Mesenchymal stem cell of the bone marrow (primary cell): ENCODE measurements around the gene RBMS2.

DNA sequence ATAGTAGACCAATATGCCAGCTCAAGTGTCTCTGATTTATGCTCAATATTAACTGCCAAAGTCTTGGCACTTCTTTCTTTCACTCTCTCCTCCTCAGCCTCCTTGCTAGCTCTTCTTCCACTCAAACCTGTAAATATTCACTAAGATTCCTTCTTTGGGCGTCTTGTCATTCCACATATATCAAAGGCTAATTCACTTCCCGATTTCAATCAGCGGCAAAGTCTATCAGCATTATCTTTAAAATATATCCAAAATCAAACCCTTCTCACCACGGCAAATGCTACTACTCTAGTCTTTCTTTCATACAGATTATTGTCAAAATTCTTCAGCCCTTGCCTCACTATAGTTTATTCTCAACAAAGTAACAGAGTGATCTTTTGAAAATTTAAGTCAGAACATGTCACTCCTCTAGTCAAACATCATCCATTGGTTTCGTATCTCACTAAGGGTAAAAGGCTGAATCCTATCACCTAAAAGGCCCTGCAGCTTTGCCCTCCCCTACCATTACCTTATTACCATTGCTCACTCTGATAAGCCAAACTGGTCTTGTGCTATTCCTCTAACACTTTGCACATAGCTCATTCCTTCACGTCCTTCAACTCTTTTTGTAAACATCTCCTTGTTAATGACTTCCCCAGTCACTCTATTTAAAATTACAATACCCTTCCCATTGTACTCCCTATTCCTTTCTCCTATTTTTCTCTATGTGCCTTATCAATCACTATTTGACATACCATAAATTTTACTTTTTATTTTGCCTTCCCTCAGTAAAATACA lies 5.7 kb downstream of the SARNP start:
- CAGE, long polyA plus RNA = no peak

DNA sequence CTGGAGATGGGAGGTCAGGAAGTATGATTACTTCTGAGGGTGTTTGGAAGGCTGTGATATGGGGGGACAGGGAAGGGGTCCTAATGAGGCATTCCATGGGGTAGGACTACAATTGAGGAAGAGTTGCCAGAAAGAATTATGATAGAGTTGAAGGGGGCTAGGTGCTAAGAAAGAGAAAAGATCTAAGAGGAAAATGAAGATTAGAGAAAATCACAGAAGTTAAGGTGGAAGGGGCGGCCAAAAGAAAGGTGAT lies 7.8 kb downstream of the PMEL start:
- CAGE, long polyA plus RNA = no peak

DNA sequence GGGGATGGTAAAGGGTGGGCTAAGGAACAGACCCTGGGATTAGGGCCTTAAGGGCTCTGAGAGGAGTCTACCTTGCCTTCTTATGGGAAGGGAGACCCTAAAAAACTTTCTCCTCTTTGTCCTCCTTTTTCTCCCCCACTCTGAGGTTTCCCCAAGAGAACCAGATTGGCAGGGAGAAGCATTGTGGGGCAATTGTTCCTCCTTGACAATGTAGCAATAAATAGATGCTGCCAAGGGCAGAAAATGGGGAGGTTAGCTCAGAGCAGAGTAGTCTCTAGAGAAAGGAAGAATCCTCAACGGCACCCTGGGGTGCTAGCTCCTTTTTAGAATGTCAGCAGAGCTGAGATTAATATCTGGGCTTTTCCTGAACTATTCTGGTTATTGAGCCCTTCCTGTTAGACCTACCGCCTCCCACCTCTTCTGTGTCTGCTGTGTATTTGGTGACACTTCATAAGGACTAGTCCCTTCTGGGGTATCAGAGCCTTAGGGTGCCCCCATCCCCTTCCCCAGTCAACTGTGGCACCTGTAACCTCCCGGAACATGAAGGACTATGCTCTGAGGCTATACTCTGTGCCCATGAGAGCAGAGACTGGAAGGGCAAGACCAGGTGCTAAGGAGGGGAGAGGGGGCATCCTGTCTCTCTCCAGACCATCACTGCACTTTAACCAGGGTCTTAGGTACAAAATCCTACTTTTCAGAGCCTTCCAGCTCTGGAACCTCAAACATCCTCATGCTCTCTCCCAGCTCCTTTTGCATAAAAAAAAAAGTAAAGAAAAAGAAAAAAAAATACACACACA lies 4.4 kb upstream of the RPS26 start:
- CAGE, long polyA plus RNA = no peak

DNA sequence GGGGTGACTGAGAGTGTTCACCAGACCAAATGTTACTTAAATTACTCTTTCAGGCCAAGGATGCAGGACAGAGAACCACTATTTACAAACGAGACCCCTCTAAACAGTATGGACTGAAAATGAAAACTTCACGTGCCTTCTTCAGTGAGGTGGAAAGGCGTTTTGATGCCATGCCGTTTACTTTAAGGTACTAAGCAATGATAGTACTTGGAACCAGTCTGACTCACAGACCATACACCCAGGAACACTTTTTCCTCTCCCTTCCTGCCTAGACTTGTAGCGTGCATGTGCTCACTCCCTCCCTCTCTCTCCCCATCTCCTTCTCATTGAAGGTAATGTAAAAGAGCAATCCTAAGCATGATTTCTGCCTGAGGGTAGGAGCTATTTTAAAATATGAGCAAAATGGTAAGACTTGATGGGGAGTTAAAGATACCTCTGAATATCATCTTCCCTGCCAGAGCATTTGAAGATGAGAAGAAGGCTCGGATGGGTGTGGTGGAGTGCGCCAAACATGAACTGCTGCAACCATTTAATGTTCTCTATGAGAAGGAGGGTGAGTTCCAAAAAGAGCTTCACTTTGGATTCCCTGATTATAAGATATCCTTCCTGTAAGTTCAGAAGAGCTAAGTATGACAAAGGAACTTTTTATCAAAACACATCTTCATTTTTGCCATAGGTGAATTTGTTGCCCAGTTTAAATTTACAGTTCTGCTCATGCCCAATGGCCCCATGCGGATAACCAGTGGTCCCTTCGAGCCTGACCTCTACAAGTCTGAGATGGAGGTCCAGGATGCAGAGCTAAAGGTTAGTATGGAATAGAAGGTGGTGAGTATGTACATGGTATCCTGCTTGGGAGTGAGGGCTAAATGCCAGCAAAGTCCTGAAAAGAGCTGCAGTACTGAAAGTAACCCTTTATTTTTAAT lies 5.7 kb upstream of the RPL41 start:
- CAGE, long polyA plus RNA = no peak

- CAGE, long polyA plus RNA = no peak
These were observed 633 bp downstream of the ESYT1 start for GRCh38 chr12:56128718-56129081.

DNA sequence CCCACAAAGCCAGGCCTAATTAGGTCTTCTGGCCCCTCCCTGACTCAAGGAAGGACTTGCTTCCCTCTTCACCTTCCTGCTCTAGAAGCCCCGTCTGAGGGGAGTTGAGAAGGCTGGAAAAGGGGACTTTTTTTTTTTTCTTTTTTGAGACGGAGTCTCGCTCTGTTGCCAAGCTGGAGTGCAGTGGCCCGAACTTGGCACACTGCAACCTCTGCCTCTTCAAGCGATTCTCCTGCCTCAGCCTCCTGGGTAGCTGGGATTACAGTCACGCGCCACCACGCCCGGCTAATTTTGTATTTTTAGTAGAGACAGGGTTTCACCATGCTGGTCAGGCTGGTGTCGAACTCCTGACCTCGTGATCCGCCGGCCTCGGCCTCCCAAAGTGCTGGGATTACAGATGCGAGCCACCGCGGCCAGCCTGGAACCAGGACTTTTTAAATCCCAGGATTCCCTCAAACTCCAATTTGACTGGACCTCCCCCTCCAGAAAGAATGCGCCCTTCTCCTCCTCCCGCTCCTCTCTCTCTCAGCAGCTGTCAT lies 1.8 kb downstream of the ESYT1 start:
- CAGE, long polyA plus RNA = no peak

DNA sequence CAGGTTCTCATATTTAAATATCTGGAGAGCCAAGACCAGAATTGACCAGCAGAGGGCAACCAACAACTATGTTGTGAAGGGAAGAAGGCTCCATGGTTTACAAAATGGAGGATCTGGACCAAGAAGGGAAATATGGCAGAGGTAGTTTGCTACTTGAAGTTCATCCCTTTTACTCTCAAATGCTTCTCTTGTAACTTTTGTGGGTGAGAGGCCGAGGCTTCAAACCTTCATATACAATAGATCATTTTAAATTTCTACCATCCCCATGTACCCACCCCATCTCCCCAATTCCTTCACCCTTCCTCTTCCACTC lies 3.8 kb upstream of the SMARCC2 start:
- CAGE, long polyA plus RNA = no peak

DNA sequence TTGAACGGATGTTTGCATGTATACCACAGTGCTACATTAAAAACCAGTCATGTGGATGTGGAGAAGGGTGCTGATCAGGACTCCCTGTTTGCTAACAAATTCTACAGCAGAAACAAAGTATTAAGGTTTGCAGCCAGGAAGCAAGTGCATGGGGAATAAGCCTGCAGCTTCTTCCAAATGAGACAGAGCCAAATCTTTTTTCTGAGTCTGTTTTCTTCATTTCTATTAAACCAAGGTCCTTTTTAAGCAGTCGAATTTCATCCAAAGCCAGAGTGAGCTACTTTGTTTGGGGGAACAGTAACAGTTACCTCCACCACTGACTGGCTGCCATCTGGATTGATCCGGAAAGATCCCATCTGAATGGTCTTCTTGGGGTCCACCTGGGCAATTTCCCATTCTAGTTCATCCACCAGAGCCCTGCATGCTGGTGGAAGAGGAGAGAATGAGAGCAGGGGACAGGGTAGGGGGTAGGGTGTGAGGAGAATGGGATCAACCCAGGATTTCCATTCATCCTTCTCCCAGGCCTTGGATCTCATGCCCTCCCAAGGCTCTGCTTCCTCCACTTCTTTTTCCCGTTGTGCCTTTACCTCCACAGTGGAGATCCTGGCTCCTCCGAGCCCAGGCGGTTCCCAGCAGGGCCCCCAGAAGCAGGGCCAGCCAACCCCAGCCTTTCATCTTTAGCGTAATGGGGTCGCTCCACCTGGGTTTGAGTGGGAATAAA lies 1.1 kb downstream of the CNPY2 start:
- CAGE, long polyA plus RNA = no peak

GRCh38 chr12:56521632-56522141 lies at the start of gene RBMS2:
Gene RBMS2 (plus strand): TSS chr12:56521820.
- CAGE, long polyA plus RNA = no peak

- CAGE, long polyA plus RNA = no peak
These were observed 23.5 kb downstream of the BAZ2A start for GRCh38 chr12:56606504-56607241.

GRCh38 chr12:56632080-56632720 lies 2.1 kb upstream of the BAZ2A start:
- CAGE, long polyA plus RNA = no peak

DNA sequence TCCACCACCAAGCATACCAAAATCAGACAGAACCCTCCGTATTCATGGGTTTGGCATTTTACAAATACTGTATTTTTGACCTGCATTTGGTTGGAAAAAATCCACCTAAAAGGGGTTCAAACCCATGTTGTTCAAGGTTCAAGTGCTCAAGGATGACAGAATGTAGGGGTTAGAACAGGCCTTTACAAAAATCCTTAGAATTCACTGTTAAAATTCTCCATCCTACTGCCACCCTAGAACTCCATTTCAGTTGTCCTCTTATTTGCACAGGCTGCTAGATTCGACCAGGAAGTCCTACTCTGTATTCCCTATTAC lies 15.1 kb upstream of the ATP5F1B start:
- CAGE, long polyA plus RNA = no peak

- CAGE, long polyA plus RNA = no peak
These were observed 12.4 kb downstream of the NACA start for GRCh38 chr12:56712402-56713433.

DNA sequence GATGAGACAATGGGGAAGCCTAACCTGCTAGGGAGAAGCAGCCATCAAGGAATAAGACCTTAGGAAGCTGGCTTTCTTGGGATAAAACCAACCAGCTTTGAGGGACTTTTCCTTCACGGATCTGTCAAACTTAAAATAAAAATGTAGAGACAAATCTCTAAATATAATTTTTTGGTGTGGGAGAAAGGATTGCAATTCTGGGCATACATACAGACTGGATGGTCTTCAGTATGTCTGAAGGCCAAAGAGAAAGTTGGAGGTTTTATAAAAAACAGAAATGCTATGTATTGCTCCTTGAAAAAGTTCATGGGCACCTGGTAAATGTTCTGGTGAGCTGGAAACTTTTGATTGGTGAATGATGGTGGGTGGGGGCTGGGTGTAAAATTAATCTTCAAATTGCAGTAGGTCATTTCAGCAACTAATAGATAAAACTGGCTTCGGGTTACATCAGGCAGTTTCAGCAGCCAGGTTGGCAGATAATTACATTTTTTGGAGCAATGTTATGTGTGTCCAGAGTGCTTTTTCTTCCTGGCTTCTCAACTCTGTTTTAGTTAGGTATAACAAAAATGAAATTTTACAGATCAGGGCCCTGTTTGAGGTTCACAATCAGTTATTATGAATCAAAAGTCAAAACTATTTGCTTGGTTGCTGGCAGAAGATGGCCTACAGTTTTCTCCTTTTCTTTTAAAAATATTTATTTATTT lies 35.3 kb downstream of the SDR9C7 start:
- CAGE, long polyA plus RNA = no peak

DNA sequence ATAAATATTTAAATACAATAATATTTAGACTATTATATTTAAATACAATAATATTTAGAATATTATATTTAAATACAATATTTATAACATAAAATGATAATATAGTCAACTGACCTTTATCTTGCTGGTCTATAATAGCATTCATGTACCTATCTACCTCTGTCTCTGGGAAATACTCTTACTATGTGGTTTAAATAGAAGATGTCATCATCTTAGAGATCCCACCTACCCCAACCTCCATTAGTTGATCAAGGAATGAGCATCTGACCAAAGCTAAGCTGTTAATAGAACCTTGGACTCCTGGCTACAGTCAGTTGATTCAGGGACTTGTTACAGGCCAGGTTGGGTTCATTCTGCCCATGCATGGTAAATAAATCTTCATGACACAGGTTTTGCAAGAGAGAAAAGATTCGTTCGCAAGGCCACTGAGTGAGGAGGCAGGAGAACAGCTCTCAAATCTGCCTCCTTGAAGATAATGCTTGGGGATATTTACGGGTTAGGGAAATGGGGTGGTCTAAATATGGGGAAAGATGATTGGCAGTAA lies 19.6 kb downstream of the SDR9C7 start:
- CAGE, long polyA plus RNA = no peak

- CAGE, long polyA plus RNA = no peak
These were observed 2.8 kb downstream of the SDR9C7 start for GRCh38 chr12:56931469-56931739.

GRCh38 chr12:57042996-57043506 lies 6.9 kb downstream of the MYO1A start:
- CAGE, long polyA plus RNA = no peak

- CAGE, long polyA plus RNA = no peak
These were observed 10.0 kb downstream of the NAB2 start for GRCh38 chr12:57098750-57099564.

GRCh38 chr12:57104295-57104708 lies 6.9 kb downstream of the STAT6 start:
- CAGE, long polyA plus RNA = no peak

DNA sequence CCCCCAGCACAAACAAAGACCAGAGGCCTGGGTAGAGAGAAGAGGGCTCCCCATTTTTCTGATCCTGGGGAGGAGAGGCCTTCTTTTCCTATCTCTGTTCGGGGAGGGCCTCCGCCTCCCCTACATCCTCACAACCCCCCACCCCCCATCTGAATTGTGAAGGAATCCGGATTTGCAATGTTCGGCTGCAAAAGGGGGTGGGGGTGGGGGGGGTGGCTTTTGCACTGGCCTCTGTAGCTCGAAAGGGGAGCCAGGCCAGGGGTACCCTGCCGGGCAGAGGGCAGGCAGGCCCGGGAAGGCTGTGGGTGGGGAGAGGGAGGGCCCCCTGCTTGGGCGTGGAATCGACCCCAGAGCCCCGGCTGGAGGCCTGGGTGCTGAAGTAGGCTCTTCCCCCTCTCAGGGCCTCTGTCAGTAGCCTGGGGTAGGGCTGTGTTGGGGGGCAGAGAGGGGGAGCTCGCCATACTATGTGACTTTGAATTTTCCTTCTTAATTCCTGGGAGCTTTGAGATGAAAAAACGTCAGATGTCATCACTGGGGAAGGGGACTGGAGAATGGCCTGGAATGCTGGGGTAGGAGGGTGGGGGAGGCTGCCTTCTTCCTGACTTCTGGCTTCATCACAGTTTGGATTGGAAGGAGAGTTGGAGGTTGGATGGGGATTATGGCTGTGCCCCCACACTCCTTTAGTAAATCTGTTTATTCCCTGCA lies 1.1 kb downstream of the LRP1 start:
- CAGE, long polyA plus RNA = no peak